Mammary microvascular endothelial cell (primary cell): ENCODE data around the gene CELSR1.

GRCh38 chr22:45629329-45629830, 42.3 kb upstream of the ATXN10 start:
- RAMPAGE, long total RNA, result no peak

DNA sequence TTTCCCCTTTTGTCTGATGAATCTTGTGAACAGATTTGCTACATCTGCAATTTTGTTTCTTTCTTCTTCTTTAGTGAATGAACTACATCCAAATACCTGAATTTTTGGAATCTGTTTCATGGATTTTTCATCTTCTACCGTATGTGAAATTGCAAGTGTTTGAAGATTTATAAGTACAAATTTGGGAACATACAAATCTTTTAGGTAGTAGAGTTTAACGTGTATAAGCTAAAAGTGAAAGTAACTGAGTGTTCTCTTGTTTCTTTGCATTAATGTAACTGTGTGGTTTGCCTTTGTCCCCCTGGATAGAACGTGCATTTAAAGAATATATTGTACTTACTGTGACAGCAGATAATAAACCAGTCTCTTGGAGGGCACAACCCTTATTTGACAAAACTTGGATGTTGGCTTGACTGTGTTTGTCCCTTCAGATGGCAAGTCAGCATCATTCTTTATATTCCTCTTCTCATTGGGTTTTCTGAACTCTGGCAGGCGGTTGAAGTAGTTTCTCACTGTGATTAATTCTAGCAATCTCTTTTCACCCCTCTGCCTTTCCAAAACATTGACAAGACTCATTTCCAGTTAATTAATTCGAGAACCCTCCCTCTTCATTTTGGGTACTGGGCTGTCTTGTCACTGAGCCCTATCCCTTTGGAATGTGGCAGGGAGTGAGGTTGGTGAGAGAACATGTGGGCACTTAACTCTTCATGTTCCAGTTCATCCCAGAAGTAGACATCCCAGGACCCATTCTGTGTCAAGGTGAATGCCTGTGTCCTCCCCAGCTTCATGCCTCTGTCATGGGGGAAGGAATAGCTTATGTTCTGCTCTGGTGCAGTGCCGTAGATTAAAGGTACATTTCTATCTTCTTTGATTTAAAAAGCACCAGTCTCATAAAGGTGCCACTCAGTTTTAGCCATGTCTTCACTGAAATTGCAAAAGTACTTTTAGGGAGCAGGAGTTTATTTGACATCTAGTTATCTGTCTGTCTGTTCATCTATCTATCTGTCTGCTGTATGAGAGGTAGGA, 133.1 kb downstream of the WNT7B start:
- RAMPAGE, long total RNA, result no peak

- RAMPAGE, long total RNA, result no peak
These were observed 57.5 kb downstream of the WNT7B start for GRCh38 chr22:45919397-45919871.

DNA sequence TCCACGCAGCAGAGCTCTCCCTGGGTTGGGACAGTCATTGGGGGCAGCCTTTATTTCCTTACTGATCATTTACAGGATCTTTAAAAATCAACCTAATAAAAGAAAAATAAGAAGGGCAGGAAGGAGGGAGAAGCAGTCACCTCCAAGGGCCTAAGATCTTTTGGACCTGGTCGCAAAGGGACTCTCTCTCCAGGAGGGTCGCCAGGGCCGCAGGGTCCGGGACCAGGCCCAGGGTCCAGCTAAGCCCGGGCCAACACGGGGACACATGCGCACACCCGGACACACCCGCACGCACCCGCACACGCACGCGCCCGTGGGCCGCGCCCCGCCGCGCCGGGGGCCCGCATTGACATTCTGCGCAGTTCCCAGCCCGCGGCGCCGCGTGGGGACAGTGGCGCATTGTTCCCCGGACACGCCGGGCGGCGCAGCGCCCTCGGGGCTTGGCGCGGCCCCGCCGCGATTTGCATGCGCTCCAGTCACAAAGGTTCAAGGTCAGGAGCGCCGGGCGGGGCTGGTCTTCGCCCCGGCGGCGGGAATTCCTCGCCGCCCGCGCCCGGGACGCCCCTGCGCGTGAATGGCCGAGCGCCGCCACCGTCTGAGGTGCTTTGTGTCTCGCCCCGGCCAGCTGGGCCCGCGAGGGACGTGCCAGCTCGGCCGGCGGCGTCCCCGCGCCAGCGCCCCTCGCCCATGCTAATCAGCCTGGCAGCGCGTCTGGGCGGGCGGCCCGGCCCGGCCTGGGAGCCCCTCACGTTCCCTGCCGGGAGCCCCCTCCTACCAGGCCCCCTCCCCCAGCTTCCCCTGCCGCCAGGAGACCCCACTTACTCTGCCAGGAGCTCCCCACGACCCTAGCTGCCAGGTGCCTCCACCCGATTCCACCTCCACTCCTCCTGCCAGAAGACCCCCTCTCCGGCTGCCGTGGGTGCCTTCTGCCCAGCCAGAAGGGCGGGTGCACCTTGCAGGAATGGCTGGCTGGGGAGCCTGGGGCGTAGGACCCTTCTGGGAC, 50.4 kb upstream of the WNT7B start:
- RAMPAGE, long total RNA, result no peak

DNA sequence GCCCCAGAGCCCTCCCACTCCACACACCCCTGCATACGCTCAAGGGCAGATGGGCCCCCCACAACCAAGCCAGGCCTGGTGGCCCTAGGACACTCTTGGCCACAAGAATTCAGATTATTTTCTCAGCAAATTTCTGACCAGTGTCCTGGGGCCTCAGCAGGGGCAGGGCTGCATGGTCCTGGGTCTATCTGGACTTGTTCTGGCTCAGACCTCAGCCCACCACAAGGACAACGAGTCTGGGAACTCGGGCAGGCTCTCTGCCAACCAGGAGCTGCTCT, 75.3 kb upstream of the WNT7B start:
- RAMPAGE, long total RNA, result no peak

DNA sequence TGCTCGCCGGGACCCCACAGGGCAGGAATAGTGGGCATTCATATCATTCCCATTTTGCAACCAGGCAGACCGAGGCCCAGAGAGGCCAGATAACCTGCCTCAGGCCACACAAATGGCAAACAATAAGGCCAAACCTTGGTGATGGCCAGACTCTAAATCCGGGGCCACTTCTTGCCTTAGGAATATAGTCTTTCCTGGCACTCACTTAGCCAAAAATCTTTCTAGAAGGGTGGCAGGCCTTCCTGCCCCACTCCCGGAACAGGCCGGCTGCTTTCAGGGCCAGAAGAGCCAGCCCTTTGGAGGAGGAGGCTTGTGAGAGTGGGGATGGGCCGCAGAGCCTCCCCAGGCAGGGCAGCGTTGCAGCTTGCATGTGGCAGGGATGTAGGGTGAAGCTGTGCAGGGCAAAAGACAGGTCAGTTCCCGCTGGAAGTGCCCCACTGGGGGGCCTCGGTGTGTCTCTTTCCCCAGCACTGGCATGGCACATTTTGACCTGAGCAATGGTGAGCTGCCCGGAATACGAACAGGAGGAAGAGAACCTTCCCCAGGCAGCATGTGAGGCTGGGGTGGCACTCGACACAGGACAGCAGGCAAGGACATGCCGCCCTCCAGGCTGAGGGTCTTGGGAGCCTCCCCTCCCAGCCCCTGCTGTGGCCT, 75.7 kb upstream of the WNT7B start:
- RAMPAGE, long total RNA, result no peak

DNA sequence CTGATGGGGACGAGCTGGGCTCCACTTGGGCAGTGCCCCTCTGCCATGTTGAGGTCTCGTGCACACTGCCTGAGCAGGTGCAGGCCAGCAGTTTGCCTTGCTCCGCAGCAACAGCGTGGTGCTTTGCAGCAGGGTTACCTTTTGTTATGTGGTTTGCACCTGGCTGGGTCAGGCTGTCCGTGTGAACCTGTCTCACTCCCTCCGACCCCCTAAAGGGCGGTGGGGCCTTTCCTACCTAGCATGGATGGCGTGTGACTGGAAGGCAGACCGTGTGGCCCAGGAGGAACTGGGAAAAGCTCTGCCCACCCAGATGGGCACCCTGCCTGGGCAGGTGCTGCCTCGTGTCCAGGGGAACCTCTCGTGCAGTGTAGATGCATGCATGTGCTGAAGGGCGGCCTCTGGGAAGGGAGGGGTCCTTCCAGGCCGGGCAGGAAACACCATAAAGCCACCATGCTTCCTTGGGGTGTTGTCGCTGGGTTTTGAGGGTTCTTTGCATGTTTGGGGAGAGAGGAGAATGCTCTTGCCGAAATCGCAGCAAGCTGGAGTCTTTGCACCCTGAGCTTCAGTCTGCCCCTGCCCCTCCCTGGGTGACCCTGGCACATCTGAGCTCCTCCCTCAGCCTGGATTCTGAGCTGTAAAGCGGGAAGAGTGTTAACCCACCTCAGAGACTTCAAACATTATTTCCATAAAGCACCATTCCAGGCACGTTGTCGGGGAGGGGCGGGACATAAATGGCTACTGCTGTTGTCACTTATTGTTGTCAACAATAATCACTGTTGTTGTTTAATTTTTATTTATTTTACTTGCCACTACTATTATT, 75.3 kb upstream of the PPARA start:
- RAMPAGE, long total RNA, result no peak

GRCh38 chr22:46089903-46090410, 60.4 kb upstream of the PPARA start:
- RAMPAGE, long total RNA, result no peak

DNA sequence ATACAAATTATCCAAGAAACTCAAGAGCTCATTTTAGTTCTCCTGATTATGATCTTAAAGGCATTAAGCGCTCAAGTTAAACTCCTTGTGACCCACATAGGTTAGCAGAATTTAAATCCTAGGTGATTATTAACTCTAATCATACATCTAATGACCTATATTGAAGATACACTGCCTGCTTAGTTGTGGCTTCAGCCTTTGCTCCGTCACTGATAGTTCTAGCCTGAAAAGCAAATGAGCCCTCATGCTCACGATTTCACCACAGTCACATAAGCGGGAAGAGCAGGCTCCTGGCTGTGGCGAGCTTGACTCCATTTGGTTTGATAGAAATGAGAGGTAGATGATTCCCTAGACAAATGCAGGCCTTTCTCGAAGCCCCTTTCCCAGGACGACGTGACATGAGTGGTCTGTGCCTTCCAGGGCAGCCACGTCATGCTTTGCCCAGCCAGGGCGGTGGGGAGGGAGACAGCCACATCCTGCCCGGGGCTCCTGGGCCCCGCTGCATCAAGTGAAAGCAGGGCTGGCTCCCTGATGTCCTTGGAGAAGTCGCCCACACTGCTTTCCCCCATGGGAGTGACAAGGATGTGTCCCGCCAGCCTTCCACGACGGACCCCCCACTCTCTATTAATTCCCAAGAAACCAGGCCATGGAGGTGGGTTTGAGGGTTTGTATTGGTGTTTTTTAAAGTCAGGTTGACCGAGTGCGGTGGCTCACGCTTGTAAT, 13.1 kb downstream of the PPARA start:
- RAMPAGE, long total RNA, result no peak

GRCh38 chr22:46537305-46538396, at the start of gene CELSR1:
Gene CELSR1, minus strand, starts transcription at chr22:46537620.
- RAMPAGE, long total RNA, result no peak

DNA sequence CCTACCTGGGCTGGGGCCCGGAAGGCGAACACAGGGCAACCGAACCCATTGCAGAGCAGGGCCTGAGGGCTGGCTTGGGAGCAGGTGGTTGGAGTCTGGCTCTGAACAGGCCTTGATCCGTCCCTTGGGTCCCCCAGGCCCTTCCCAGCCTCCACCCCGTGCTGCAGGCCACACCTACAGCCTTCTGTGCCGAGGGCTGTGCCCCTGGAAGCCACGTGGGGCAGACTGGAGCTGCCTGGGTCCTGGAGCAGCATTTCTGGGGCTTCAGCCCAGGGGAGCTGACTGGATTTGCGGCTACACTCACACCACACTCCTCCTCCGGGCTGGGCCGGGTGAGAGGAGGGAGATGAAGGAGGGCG, 26.3 kb upstream of the CELSR1 start:
- RAMPAGE, long total RNA, result no peak

DNA sequence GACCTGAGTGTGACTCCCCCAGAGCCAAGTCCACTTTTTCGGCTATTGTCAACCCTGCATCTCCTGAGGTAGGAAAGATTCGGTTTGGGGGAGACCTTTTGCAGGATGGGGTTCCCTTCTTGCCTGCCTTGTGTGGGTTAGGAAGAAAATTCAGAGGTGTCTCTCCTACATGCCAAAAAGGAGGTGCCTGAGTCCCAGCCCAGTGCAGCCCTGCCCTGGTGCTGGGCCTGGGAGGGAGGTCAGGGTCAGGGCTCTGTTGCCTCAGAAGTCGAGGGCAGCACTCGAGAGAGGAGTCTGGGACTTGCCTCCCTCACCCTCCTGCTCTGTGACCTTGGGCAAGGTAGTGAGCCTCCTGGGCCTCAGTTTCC, 40.6 kb upstream of the CELSR1 start:
- RAMPAGE, long total RNA, result no peak

- RAMPAGE, long total RNA, result no peak
These were observed 37.7 kb upstream of the GRAMD4 start for GRCh38 chr22:46582354-46583010.

GRCh38 chr22:46587188-46588241, 32.7 kb upstream of the GRAMD4 start:
- RAMPAGE, long total RNA, result no peak

- RAMPAGE, long total RNA, result no peak
These were observed 29.9 kb upstream of the GRAMD4 start for GRCh38 chr22:46590132-46590784.

- RAMPAGE, long total RNA, result no peak
These were observed 23.2 kb upstream of the GRAMD4 start for GRCh38 chr22:46596918-46597368.

- RAMPAGE, long total RNA, result no peak
These were observed 12.8 kb upstream of the GRAMD4 start for GRCh38 chr22:46607401-46607870.

DNA sequence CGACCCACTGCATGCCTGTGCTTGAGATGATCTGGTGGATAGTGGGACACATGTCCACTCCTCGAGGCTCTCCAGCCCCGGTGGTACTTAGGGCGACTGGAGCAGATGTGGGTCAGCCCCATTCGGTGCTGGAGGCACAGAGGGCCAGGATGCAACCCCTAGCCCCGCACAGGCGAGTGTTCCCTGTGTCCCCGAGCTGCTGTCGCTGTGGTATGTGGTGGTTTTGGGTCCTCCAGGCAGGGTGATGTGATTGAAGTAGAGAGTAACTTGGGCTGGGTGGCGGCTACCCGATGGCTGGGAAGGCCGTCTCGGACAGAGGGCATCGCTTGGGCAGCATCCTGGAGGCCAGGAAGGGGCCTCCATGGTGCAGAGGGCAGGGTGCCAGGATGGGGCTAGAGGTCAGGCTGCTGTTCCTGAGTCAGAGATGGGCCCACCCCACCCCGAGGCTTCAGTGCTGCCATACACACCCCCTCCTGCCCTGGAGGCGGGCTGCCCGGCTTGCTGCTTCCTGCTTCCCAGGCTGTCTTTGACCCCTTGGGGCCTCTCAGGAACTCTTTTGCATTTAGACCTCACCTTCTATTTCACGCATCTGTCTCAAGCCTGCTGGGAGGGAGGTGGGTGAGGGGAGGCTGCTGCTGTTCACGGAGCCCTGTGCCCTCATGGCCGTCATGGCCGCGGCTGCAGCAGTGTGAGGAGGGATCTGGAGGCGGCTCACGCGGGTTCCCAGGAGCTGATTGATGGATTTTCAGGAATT, 6.7 kb upstream of the GRAMD4 start:
- RAMPAGE, long total RNA, result no peak

DNA sequence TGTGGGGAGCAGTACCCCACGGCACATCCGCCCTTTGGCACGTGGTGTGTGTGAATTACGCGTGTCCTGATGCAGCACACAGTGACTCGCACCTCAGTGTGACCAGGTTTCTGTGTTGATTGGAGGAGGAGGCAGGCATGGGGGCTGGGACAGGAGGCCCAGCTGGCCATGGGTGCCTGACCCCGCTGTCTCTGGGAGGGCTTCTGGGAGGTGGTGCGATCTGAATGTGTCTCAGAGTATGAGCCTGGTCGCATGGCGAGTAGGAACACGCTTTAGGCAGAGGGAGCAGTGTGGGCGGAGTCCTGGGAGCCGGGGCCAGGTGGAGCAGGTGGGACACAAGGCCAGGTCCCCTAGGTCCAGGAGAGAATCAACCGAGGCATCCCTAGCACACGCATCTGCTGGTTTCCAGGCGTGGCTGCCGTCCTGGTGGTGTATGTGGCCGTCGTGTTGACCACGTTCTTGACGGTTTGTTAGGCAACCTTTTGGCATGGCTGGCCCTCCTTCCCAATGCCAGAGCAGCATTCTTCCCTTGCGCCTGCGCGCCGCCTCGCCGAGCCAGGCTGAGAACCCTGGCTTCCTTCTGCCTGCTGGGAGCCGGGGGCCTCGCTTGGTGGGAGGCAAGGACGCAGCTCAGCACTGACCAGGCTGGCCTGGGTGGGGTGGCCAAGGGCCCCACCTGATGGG, 5.8 kb downstream of the GRAMD4 start:
- RAMPAGE, long total RNA, result no peak

GRCh38 chr22:46637725-46638148, 17.6 kb downstream of the GRAMD4 start:
- RAMPAGE, long total RNA, result no peak